ENCODE data around the gene NFIC.

DNA sequence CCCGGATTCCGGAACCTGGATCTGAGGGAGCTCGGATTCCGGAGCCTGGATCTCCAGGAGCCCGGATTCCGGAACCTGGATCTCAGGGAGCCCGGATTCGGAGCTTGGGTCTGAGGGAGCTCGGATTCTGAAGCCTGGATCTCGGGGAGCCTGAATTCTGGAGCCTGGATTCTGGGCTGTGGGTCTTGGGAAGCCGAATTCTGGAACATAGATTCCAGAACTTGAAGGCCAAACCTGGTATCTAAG, 6.4 kb upstream of the LMNB2 start:
- RRBS = no CpG with 5 or more reads among the region's 11 CpGs

GRCh38 chr19:2576714-2577480, 101.0 kb downstream of the GADD45B start:
- RRBS = 88% methylated on average over 5 of the region's 21 CpGs

GRCh38 chr19:2775902-2776397, 7.1 kb downstream of the SGTA start:
- RRBS = 72% methylated on average over 3 of the region's 18 CpGs

GRCh38 chr19:2811702-2812436, 7.8 kb upstream of the ZNF554 start:
- RRBS = no CpG with 5 or more reads among the region's 35 CpGs

GRCh38 chr19:3046059-3046518, 16.2 kb downstream of the TLE5 start:
- RRBS = 25% methylated on average over 5 of the region's 9 CpGs

GRCh38 chr19:3097320-3098033, 3.3 kb downstream of the GNA11 start:
- RRBS = 64% methylated on average over 9 of the region's 33 CpGs

GRCh38 chr19:3100802-3101621, 6.8 kb downstream of the GNA11 start:
- RRBS = 84% methylated on average over 5 of the region's 29 CpGs

DNA sequence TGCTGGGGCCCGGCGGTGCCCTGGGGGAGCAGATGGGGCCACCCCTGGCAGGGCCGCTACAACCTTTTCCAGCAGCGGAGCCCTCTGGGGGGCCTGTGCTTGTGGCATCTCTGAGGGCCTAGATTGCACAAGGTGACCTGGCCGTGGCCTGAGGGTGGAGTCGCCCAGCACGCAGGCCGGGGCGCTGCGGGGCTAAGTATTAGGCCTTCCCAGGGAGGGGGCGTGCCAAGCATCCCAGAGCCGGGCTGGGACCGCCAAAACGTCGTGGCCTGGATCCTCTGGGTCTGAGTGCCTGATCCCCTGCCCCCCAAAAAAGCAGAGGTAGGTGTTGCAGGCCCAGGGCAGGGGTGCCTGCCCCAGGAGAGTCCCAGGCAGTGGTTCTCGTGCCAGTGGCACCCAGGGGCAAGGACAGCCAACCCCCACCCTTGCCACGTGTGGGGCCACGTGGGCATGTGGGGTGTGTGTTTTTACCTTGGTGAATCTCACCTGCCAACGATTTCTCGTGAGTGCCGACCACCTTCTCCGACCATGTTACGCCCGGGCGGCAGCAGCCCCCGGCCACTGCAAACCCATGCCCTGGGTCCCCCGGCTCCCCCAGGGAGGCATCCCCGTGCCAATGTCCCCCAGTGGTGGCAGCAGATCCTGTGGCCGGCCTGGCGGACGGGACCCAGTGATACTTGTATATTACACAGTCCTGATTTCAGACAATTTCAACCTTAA, 12.6 kb upstream of the GNA15 start:
- RRBS = 79% methylated on average over 5 of the region's 31 CpGs

- RRBS = no CpG with 5 or more reads among the region's 21 CpGs
Measured at GRCh38 chr19:3133325-3134163, 2.3 kb upstream of the GNA15 start.

DNA sequence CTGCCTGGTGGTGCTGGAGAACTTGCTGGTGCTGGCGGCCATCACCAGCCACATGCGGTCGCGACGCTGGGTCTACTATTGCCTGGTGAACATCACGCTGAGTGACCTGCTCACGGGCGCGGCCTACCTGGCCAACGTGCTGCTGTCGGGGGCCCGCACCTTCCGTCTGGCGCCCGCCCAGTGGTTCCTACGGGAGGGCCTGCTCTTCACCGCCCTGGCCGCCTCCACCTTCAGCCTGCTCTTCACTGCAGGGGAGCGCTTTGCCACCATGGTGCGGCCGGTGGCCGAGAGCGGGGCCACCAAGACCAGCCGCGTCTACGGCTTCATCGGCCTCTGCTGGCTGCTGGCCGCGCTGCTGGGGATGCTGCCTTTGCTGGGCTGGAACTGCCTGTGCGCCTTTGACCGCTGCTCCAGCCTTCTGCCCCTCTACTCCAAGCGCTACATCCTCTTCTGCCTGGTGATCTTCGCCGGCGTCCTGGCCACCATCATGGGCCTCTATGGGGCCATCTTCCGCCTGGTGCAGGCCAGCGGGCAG, 461 bp downstream of the S1PR4 start:
- RRBS = no CpG with 5 or more reads among the region's 37 CpGs

GRCh38 chr19:3184858-3185713, 644 bp upstream of the NCLN start:
- RRBS = no CpG with 5 or more reads among the region's 25 CpGs

GRCh38 chr19:3203631-3204459, 18.1 kb downstream of the NCLN start:
- RRBS = 91% methylated on average over 10 of the region's 35 CpGs

- RRBS = no CpG with 5 or more reads among the region's 8 CpGs
Measured at GRCh38 chr19:3343475-3343881, 22.9 kb upstream of the NFIC start.

DNA sequence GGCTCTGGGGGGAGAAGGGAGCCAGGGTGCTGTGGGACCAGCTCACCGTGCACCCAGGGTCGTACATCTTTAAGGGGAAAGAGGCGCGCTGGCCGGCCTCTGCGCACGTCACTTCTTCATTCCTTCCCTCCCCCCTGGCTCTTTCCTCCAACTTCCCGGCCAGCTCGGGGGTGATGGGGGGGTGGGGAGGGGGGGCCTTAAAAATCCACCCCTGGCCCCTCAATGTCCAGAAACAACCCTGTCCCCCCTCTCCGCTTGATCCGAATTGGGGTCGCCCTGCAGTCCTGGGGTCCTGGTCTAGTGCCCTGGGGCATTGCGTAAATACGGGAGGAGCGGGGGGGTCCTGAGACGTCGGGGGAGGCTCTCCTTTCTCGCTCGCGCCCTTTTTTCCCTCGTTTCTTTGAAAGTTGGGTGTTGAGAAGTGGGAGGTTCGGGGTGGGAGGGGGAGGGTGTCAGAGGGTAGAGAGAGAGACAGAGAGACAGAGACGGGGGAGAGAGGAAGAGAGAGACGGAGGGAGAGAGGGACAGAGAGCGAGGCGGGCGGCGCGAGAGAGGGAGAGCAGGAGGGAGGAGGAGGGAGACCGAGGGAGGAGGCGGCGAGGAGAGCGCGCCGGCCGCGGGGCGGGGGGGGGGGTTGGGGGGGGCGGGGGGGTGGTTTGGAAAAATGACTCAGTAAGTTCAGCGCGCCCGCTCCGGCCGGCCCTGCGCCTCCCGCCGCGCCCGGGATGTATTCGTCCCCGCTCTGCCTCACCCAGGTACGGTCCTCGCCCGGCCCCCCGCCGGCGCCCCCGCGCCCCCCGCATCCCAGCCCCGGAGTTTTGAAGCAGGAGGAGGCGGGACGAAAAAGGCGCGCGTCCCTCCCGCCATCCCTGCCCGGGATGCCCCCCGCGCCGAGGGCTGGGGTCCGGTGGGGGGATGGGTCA, at the start of gene NFIC:
TSS of gene NFIC (plus strand) at position 672 of the 923 bp plus-strand sequence.
- RRBS = under 1% methylated on average over 23 of the region's 72 CpGs

DNA sequence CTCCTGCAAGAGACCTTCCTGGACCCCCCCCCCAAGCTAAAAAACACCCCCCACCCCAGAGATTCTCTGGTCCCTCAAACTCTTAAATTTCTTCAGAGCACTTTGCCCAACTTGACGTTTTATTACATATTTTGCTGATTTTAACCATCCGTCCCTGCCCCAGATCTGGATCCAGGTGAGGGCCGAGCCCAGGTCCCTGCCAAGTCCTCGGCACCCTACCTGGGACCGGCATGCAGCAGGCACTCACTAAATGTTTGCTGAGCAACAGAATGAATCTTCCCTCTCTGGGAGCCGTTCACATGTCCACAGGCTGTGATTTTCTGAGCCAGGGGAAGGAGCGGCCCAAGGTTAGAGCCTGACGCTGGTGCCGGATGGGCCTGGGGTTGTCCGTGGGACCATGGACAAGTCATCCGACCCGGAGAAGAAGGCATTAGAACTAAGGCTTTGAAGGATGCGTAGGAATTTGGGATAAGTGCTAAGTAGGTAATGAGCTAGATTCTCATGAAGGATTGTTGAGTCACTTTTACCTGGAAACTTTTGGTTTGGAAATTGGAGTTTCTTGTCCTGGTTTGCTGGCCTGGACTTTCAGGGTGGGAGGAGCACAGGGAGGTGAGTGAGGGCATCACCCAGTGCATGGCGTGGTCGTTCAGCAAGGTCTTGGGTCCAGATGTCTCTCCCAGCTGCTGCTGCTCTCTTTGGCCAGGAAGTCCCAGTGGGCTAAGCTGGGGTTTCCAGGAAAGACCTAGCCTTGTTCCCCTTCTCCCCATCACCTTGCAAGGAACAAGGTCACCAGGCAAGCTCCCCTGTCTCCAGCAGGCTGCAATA, 7.4 kb downstream of the NFIC start:
- RRBS = 73% methylated on average over 4 of the region's 15 CpGs

GRCh38 chr19:3429582-3430123, 50.7 kb downstream of the SMIM24 start:
- RRBS = no CpG with 5 or more reads among the region's 16 CpGs

- RRBS = no CpG with 5 or more reads among the region's 10 CpGs
Measured at GRCh38 chr19:3434109-3434691, 46.1 kb downstream of the SMIM24 start.

DNA sequence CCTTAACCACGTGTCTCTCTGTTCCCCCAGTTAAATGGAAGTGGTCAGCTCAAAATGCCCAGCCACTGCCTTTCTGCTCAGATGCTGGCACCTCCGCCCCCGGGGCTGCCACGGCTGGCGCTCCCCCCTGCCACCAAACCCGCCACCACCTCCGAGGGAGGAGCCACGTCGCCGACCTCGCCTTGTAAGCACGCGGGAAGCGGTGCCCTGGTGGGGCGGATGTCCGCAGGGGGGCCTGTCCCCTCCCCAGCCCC, 26.7 kb downstream of the SMIM24 start:
- RRBS = no CpG with 5 or more reads among the region's 16 CpGs

DNA sequence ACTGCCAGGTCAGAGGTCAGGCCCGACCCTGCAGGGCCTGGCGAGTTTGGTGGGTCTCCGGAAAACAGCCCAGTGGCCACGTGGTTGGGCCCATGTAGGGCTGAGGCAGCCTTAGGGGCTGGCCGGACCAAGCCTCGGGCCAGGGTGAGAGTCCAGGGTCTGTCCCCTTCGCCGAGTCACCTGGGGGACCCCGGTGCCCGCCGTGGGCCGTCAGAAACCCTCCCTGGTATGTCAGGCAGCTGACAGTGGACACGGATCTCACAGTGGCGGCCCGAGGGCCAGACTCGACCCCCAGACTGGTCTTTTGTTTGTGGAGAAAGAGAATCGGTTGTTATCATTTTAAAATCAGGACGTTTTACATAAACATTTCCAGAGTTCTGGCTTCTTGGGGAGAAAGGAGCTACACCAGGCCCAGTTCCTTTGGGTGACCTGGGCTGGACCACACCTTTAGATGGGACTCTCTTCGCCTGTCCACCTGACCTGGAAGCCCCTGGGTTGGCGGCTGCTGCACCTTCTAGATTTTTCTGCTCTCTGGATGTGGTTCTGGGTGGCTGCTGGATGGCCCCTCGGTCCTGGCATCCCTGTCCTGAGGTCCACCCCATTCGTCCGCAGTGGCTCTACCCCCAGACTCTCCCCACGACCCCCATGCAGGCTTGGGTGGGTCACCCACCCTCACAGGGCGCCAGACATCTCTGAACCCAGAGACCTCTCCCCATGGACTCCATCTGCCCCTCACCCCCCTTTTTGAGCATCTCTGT, 26.2 kb downstream of the SMIM24 start:
- RRBS = 76% methylated on average over 7 of the region's 25 CpGs

DNA sequence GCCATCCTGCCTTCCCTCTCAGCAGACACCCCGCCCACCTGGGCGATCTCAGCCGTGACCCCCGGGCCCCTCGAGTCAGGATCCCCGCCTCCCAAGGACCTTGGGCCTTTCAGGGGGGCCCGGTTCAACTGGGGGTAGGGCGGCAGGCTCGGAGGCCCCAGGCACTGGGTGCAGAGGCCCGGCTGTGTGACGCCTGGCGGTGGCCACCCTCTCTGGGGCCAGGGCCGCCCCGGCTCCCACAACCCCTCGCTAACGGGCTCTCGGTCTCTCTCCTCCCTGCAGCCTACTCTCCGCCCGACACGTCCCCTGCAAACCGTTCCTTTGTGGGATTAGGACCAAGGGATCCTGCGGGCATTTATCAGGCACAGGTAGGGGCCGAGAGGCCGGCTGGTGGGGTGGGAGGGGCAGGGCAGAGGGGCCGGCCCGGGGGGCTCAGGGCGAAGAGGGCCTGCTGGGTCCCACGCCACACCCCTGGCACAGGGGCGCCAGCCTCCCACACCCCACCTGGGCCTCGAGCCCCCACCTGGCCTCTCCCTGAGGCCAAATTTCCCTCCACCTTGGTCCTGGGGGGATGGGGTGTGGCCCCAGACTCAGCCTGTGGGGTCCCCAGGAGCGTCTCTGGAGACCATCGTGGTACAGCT, 23.9 kb downstream of the SMIM24 start:
- RRBS = 74% methylated on average over 16 of the region's 32 CpGs